ENCODE data around the genes FKBP14 and GARS1.

DNA sequence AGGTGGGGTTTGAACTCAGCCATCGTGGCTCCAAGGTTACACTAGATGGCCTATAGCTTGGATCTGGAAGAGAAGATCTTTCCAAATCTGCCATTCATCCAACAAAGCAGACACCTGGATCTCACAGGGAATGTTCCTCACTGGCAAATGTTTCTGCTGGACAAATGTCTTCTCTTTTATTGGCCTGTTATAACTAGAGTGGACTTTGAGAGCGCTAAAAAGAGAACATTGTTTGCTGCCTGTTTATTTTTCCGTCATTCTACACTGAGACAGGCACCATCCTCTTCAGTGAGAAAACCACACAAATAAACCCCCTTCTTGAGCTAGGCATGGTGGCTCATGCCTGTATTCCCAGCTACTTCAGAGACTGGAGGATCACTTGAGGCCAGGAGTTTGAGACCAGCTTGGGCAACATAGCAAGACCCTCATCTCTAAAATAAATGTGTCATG lies 206.9 kb downstream of the CREB5 start:
- PRO-cap = no peak
- RAMPAGE, long total RNA, 3 experiments = no peak in any of the 3 experiments

DNA sequence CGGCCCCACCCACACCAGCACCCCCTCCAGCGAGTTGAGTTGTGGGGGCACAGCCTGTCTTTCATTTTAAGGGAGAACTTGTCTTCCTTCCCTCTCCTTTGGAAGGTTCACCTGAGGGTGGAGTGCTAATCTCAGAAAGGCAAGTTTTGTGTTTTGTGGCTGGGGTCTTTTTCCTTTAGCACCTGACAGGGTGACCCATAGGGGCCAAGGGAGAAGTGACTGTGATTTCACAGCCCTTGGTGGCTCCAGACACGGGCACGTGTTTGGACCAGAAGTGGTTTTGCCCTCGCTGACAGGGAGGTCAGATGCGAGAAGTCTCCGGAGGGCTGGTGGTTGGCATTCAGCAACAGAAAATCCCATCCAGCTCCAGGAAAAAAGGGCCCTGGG lies 272.8 kb downstream of the CREB5 start:
- PRO-cap = no peak
- RAMPAGE, long total RNA, 3 experiments = no peak in any of the 3 experiments

DNA sequence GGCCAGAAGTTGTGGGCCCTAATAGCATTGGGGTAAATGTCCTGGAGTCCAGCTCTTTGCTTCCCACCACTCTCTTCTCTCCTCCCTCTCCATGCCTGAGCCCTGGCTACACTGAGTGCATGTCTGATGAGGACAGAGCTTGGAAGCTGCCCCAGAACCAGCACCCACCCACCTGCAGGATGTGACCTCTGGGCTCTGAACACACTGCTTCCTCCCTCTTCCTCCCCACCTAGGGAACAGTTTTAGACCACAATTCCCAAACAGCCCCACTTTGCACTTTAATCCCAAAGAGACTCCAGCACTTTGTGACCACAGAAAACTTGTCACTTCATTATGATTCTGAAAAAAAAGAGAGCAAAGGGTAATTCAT lies 262.5 kb downstream of the TRIL start:
- PRO-cap = no peak
- RAMPAGE, long total RNA, 3 experiments = no peak in any of the 3 experiments

- PRO-cap = no peak
- RAMPAGE, long total RNA, 3 experiments = no peak in any of the 3 experiments
Measured at GRCh38 chr7:28708116-28708703, 249.9 kb downstream of the TRIL start.

DNA sequence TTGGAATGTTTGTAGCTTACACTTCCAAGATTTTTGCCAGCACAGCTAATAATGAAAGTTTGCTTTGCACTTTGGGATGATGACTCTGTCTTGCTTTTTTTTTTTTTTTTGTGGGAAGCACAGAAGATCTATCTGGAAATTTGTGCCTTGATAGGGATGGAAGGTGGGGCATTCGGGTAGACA lies 225.6 kb downstream of the TRIL start:
- PRO-cap = no peak
- RAMPAGE, long total RNA, 3 experiments = no peak in any of the 3 experiments

DNA sequence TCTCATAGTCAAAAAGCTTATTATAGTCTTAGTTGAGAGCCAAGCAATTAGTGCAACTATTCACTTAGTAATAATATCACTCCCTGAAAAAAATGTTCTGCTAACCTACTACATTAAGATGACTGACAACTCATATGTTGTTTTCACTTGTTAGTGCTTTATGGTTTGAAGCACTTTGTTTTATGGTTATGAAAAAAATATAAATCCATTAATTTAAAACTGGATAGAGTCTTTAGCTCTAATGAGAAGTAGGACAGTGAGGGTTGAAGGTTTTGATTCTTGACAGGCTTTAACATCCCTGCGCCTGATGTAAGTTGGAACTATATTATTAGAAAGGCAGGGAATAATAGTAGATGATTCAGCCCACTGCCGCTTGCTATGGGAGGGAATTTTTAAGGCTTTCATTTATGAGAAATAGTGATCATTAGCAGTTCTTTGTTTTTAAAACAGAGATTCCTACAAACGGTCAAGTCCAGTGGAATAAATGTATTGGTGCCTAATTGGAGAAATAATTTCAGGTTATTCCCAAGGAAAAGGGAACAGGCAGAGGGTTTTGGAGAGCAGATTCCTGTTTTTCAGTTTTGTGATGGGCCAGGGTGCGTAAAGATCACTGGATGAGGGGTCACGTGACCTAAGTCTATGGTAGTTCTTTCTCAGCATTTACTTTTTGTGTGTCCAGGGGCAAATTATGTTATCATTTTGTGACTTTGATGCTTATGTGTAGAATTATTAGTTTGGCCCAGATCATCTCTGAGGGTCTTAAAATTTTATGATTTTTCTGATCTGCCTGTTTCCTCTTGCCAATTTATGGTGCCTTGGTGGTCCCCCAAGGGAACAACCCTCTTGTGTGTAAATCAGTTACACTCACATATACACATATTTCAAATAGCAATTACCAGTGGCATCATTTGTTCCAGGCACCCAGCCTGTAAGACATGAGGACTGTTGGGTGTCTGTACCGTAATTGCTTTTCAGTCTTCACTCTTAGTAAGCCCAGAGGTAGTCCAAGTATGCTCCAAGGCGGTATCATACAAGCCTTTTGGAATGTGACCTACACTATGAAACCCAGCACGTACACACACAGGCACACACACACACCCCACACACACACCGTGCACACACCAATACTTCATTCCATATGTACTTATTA lies 15.1 kb downstream of the CHN2 start:
- PRO-cap = no peak
- RAMPAGE, long total RNA, 3 experiments = no peak in any of the 3 experiments

- PRO-cap = no peak
- RAMPAGE, long total RNA, 3 experiments = no peak in any of the 3 experiments
Measured at GRCh38 chr7:29455869-29456539, 107.6 kb upstream of the PRR15 start.

- PRO-cap = no peak
- RAMPAGE, long total RNA, 3 experiments = no peak in any of the 3 experiments
Measured at GRCh38 chr7:29480438-29480839, 83.2 kb upstream of the PRR15 start.

DNA sequence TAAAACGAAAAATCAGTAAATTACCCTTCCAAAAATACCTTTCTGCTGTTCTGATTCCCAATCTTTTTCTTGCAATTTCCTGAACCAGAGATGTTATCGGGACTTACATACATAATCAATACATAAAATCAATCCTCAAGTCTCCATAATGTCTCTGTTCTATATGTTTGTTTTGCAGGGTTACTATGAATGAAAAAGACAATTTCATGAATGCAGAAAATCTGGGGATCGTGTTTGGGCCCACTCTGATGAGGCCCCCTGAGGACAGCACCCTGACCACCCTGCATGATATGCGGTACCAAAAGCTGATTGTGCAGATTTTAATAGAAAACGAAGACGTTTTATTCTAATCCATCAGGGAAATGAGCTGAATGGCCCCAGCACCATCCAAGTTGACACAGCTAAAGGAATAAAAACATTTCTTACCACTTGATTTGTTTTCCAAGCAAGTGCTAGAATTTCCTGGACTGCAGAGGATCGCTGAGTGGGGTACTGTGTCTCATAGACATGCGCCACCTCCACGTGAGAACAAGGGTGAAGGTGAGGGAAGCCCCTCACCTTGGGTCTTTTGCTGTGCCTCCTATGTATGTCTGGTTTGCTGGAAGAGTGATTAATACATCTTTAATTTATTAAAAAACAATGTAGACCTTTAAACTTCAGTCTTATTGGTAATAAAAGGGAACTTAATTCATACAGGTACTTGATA lies 51.1 kb upstream of the PRR15 start:
- PRO-cap = no peak
- RAMPAGE, long total RNA, 3 experiments = no peak in any of the 3 experiments

GRCh38 chr7:29684458-29684775 lies 120.8 kb downstream of the PRR15 start:
- PRO-cap = unidirectional peak, plus-strand start at chr7:29684726
- RAMPAGE, long total RNA, 3 experiments = no peak in any of the 3 experiments

GRCh38 chr7:29796122-29796450 lies 10.2 kb upstream of the WIPF3 start:
- PRO-cap = no peak
- RAMPAGE, long total RNA, 3 experiments = no peak in any of the 3 experiments

GRCh38 chr7:29842917-29843549 lies 36.7 kb downstream of the WIPF3 start:
- PRO-cap = no peak
- RAMPAGE, long total RNA, 3 experiments = no peak in any of the 3 experiments

DNA sequence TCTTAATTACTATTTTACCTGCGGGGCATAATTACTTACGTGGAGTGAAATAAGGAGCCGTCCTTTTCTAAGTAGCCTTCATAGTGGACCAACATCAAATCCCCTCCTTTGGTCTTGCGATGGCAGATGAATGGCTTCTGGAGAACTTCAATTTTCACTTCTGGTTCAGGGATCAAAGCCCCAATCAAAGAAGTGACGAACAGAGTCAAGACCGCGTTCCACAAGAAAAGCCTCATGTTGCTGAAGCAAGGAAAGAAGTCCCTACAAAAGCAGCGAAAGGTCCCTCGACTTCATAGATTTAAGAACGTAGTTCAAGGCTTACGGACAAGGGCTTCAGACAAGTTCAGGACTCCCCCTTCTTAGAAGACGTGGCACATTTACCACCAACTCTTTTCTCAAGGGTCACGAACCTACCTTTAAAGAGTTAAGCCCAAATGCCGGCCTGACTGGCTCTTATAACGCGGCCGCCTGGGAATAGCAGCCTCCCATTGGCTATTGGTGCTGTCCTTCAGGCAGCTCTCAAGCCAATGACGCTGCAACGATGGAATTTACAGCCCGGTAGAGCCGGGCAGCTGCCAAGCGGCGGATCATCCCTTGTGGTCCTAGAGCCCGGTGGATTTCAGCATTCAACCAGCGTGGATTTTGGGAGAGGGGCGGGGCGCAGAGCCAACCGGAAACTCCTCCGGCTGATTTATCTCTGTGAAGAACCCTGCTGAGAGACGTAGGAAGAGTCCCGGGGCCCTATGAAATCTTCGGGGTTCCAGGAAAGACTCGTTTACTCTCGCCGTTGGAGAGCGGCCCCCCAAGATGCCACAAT lies at the start of gene FKBP14:
Gene FKBP14, minus strand, starts transcription at position 430 of the 817 bp plus-strand sequence.
- PRO-cap = unidirectional peak, plus-strand start at position 587 of the sequence
- RAMPAGE, long total RNA, 3 experiments = no peak in any of the 3 experiments

DNA sequence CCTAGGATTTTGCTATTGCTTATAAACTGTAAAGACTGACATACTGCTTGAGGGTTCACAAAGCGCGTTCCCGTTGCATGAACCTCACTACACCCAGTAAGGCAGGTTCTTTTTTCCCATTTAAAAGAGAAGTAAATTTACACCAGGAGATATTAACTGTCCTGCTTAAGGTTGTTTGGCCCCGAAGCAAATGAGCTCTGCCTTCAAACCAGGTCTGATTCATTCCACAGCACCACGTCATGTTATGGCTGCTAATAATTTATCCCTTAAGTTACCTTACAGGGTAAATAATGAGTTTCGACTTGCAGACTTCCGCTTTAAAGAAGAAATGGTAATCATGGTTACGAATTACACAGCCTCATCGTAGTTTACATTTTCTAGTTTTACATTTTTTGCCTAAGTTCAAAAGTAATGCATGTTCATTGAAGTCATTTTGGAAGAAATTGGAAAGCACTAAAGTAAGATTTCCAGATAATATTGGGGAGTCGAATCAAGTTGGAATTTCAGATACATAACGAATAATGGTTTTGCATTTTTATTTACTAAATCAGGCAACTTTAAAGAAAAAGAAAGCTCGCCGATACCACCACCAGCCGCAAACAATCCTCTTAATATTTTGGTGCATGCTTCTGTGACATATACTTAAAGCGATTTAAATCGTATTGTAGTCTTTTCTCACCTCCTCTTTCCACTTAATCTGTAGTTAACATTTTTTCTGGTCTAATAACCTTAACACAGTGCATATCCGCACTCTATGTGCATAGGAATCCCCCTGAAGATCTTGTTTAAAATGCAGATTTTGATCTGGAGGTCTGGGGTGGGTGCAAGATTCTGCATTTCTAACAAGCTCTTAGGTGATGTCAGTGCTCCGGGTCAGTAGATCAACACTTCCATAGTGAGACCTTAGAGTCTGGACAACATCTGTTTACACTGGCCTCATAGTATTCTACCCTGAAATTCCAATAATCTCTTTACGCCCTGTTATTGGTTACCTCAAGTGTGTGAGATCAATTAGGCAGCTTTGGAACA lies 808 bp upstream of the PLEKHA8 start:
- PRO-cap = no peak
- RAMPAGE, long total RNA, 3 experiments = no peak in any of the 3 experiments

GRCh38 chr7:30250426-30250783 lies 34.0 kb upstream of the ZNRF2 start:
- PRO-cap = no peak
- RAMPAGE, long total RNA, 3 experiments = no peak in any of the 3 experiments

- PRO-cap = no peak
- RAMPAGE, long total RNA, 3 experiments = no peak in any of the 3 experiments
Measured at GRCh38 chr7:30294745-30295014, 10.3 kb downstream of the ZNRF2 start.

DNA sequence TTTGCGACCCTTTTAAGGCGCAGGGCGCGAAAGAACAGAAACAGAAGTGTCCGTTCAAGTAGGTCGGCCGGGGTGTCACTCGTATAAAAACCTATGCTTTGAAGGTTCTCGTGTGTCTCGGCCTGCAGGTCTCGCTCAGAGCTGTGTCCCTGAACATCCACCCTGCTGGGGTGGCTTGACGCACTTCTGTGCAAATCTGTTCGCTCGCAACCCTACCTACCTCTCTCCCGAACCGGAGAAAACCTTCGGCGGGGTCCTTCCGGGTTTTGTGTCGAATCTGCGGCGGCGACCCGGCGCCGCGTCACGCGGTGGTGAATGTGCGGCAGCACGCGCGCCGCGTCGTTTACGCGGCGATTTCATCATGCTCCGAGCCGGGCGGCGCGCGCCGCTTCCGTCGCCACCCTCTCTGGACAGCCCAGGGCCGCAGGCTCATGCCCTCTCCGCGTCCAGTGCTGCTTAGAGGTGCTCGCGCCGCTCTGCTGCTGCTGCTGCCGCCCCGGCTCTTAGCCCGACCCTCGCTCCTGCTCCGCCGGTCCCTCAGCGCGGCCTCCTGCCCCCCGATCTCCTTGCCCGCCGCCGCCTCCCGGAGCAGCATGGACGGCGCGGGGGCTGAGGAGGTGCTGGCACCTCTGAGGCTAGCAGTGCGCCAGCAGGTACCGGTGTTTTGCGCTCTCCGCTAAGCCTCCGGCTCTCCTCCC lies at the start of gene GARS1:
Gene GARS1, plus strand, starts transcription at position 388 of the 698 bp plus-strand sequence.
- PRO-cap = bidirectional peak, plus-strand start at position 388 of the sequence, minus-strand start at position 242 of the sequence
- RAMPAGE, long total RNA, 3 experiments = start-site peak on the plus strand in 3 of 3 experiments, centred at positions 383 to 398 of the sequence, 166 to 1,033 reads per replicate; start-site peak on the minus strand in 2 of 3 experiments, centred at positions 266 to 274 of the sequence, 76 to 283 reads per replicate

DNA sequence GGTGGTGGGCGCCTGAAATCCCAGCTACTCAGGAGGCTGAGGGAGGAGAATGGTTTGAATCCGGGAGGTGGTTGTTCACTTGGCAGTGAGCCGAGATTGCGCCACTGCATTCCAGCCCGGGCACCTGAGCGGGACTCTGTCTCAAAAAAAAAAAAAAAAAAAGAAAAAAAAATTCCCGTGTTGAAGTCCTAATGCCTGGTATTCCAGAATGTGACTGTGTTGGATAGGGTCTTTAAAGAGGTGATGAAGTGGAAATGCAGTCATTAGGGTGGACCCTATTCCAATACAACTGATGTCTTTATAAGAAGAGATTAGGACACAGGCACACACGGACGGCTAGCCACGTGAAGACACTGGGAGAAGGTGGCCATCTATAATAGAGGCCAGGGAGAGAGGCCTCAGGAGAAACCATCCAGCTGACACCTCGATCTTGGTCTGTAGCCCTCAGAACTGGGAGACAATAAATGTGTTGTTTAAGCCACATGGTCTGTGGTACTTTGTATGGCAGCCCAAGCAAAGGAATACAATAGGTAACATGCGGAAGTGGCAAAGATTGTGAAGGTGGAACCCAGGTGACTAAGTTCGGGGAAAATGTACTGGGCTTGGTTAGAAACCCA lies 967 bp upstream of the MINDY4 start:
- PRO-cap = no peak
- RAMPAGE, long total RNA, 3 experiments = no peak in any of the 3 experiments

DNA sequence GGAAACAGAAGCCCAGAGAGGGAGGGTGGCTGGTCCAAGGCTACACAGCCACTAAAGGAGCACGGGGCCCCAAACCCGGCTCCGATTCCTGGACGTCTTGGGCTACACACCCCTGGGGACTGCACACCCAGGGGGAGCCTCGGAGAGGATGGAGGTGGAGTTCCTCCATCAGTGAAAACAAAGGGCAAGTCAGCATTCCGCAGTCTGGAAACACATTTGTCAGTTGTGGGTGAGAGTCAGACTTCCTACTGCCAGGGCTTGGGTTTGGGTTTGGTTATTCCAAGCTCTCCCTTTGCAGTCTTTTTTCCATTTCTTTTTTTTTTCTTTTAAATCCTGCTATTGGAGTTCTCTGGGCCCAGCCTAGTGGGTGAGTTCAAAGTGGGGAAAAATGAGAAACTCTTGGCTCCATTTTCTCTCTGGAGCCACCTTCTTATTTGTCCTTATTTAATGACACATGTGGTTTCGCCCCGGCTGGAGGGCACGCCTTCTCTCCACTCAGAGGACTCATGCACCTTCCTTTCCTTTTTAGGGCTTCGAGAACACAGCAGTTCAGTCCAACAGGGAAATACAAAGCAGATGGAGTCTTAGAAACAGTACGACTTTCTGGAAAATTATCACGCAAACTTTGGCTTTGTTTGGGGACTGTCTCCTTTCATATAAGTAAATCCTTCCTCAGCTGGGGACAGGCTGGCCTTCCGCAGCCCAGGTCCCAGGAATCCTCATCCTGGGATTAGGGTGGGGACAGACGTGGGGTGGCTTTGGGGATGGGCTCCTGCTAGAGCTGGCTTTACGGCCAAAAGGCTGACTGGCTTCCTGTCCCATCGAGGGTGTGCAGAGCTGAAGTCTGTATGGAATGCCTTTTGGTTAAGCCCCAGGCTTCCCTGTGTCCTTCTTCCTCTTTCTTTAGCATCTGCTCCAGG lies 59.7 kb upstream of the AQP1 start:
- PRO-cap = unidirectional peak, plus-strand start at position 552 of the sequence
- RAMPAGE, long total RNA, 3 experiments = no peak in any of the 3 experiments

DNA sequence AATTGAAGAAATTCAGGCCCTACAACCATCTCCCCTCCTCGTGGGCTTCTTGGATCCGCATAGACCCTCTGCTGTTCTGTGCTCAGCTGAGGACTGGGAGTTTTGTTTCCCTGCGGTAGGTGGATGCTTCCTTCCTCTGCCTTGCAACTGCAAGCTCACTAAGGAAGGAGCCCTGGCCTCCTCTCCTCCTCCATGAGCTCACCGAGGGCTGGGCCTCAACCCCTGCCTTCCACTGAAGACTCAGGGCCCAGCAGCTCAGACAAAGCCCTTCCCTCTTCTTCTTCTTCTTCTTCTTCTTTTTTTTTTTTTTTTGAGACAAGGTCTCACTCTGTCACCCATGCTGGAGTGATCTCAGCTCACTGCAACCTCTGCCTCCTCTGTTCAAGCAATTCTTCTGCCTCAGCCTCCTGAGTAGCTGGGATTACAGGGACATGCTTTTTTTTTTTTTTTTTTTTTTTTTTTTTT lies 34.2 kb upstream of the AQP1 start:
- PRO-cap = no peak
- RAMPAGE, long total RNA, 3 experiments = no peak in any of the 3 experiments

Measured in gastrocnemius medialis (tissue), 3 donors.